Suprapubic skin (tissue), 4 donors: ENCODE results near the gene RETNLB.

GRCh38 chr3:108104262-108104848 lies 13.5 kb upstream of the CD47 start:
- PRO-cap: no peak
- RAMPAGE, long total RNA, 4 experiments: no peak in any of the 4 experiments

- PRO-cap: no peak
- RAMPAGE, long total RNA, 4 experiments: no peak in any of the 4 experiments
Measured at GRCh38 chr3:108757267-108757596, at the start of gene RETNLB. RETNLB (minus strand) TSS chr3:108757410.

DNA sequence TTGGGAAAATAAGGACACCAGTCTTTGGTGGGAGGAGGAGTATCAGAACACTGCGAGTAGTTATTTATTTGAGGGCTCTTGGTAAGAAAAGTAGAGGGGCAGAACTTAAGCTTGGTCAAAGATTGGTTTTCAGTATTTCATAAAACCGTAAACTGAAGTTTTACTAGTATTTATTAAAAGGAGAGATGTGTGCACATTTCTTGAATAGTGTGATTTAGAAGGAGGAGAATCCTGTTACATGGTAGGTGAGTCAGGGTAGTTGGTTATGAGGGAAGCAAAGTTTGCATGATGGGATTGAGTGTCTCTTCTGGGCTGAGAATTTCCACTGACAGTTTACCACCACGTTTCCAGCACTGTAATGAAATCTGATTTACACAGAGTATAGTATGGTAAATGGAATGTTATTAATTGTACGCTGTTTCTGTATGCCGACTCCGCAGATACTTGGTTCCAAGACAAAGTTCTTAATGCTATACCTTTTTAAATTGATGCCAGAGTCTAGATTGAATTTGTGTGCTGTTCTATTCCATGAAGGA lies 1.6 kb downstream of the NECTIN3 start:
- PRO-cap: no peak
- RAMPAGE, long total RNA, 4 experiments: no peak in any of the 4 experiments

DNA sequence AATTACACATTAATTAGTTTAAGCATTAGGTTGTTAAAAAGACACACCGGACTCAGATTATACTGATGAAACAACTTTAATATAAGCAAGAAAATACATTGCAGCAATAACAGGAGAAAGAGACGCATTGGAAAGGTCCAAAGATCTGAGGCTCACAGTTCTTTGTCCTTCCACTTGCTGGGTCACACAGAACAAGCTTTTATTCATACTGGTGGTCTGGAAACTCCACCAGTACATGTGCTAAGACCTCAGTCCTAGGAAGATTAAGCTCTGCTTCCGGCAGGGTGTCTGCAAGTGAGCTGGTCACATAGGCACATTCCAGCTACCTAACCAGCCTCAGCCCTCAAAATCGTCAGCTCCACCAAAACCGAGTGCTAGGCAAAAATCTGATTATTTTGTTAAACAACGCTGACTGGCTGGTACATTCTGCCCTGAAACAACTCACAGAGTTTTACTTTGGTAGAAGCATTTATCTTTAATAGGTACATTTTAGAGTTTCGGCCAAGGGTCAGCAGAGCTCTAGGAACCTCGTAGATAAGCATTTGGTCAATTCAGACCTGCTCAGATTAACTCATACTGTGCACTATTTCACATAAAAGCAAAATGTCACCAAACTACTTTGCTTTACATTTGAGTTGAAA lies 2.2 kb downstream of the ZBED2 start:
- PRO-cap: no peak
- RAMPAGE, long total RNA, 4 experiments: no peak in any of the 4 experiments

DNA sequence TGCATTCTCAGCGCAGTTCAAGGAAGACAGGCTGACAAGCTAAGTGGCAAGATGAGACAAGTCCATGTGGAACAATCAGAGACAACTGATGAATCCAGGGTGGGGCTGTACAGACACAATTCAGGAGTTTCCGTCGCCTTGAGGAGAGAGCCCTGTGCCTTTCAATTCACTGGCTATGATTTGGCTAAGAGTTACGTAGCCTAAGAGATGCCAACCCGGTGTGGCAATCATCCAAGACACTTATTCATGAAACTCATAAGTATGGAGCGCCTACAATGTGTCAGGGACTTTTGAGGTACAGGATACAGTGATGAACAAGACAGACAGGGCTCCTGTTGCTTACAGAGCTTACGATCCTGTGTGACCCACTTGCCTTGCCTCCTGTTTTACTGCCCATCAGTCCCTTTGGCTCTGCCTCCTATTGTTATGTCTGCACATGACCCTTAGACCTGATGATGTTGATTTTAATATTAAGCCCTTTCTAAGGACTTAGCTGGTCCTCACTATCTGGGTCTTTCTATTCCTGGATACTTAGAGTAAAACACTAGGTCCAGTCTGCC lies 15.6 kb upstream of the ZBED2 start:
- PRO-cap: no peak
- RAMPAGE, long total RNA, 4 experiments: no peak in any of the 4 experiments

- PRO-cap: no peak
- RAMPAGE, long total RNA, 4 experiments: no peak in any of the 4 experiments
Measured at GRCh38 chr3:111676186-111676765, 1.8 kb downstream of the PLCXD2 start.

DNA sequence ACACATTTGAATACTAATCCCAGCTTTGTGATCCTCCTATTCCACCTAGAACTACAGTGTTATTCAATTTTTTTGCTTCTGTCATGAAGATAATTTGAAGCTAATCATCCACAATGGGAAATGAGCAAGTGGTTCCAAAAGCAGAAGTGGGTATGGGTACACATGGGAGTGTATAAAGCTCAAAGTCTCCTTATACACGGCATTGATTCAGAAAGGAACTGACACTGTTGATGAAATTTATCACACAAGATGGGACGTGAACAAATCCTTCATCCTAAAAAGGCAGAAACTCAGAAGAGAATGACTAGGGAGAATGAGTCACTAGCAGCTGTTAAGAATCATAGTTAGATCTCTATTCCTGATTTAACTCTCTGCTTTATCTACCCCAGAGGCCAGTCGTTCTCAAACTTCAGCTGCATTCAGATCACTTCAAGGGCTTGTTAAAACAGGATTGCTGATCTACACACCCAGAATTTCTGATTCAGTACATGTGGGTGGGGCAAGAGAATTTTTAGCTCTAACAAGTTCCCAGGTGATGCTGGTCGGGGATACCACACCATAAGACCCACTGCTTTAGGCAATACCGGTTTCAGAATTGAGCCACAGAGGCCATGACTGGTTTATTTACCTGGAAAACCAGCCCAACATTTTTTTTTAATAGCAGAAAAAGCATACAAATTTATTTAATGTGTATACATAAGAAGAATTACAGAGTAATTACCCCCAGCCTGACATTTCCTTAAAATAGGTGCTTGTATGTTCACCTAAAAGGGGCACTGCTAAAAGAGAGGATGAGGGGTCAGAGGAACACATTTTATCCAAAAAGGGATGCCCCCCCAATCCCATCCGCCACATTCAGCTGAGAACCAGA lies 87.0 kb downstream of the PLCXD2 start:
- PRO-cap: no peak
- RAMPAGE, long total RNA, 4 experiments: no peak in any of the 4 experiments

DNA sequence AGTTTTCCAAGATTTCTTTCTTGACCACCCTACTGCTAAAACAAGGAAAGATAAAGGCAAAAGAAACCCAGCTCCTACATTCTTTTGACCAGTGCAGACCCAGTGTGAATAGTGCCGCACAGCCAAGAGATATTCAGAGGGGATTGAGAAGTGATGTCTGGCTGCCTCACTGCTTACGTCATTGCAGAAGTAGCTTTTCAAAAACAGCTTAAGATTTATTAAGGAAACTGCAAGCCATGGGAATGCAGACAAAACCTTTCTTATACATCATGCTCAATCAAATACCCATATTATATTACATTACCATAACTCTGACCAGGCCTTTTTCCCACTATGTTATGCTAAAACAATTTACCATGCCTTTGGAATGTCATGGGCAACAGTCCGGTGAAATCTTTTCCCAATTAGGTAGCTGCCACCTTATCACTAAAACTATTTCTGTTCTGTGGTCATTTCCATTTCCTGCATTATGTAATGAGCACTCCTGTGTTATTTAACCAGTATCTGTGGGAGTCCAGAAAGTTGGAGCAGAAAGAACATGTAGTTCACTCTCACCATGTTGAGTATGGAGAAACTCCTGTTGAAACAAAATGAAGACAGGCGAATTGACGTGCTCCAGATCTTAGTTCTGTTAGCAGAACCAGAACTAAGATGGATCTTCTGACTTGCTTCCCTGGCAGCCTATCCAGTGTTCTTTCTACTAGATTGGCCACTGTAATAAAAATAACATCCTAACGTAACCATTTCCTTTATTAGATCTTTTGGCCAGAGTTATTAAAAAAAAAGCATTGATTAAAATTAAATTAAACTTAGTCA lies 6.1 kb downstream of the PHLDB2 start:
- PRO-cap: no peak
- RAMPAGE, long total RNA, 4 experiments: no peak in any of the 4 experiments

DNA sequence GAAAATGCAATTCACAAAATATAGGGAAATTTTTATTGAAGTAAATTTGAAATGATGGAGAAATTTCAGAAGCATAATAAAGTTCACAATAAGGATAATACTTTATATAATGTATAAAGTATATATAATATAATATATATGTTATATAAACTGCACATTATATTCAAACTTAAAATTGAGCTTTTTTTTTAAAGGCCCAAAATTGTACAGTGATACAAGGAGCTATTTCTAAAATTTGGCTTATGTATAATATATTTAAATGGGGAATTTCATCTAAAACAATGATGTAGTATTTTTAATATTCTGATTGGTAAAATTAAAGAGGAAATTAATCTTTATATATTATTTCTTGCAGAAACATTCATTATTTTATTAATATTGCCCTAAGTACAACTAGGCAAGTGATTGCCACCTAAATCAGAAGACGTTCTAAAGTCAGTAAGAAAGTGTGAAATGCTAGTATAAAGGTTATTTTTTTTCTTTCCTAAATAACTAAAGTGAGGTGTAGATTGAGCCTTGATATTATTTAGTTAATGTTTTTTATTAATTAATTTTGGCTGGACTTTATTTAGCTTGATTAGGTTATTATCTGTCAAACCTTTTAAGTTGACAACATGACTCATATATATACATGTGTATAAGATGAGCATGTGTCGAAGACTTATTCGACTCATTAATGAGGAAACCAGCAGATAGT lies 6.5 kb upstream of the TAGLN3 start:
- PRO-cap: no peak
- RAMPAGE, long total RNA, 4 experiments: no peak in any of the 4 experiments

GRCh38 chr3:112128720-112129647 lies 4.1 kb downstream of the GCSAM start:
- PRO-cap: no peak
- RAMPAGE, long total RNA, 4 experiments: start-site peak on the plus strand in 1 of 4 experiments, at chr3:112128919-112128958 at its widest, 59 reads per replicate

DNA sequence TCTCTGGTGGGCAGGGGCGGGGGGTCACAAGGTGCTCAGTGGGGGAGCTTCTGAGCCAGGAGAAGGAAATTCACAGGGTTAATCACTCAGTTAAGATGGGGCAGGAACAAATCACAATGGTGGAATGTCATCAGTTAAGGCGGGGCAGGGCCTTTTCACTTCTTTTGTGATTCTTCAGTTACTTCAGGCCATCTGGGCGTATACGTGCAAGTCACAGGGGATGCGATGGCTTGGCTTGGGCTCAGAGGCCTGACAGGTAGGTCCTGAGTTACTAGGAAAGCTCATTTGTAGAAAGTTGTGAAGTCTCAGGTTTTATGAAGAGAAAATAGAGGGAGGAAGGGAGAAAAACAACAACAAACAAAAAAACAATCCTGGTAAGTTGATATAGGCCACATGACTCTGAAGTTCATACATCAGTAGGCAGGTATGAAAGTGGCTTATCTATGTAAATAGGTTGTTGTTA lies 67.7 kb downstream of the CD200 start:
- PRO-cap: no peak
- RAMPAGE, long total RNA, 4 experiments: no peak in any of the 4 experiments

DNA sequence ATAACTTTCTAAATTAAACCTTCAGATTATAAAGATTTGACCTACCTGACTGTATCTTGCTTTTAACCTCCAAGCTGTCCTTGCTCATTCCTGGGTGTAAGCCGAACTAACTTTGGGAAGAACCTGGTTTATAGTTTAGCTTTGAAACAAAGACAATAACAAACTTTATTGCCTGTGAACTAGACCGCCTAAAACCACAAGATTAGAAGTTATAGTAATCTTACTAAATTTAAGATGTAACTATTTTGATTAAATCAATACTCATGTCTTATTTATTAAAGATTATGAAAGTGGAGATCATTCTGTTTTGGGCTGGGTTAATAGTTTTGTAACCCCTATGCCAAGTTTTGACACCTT lies 71.3 kb downstream of the CD200 start:
- PRO-cap: no peak
- RAMPAGE, long total RNA, 4 experiments: start-site peak on the minus strand in 2 of 4 experiments, centred at positions 105 to 110 of the sequence, 5 to 16 reads per replicate

GRCh38 chr3:112561057-112561809 lies 529 bp downstream of the ATG3 start:
- PRO-cap: bidirectional peak, plus-strand start at chr3:112561217, minus-strand start at chr3:112561216; bidirectional peak, plus-strand start at chr3:112561709, minus-strand start at chr3:112561605
- RAMPAGE, long total RNA, 4 experiments: start-site peak on the minus strand in 4 of 4 experiments, at chr3:112561625-112561683 at its widest, 161 to 1,805 reads per replicate

DNA sequence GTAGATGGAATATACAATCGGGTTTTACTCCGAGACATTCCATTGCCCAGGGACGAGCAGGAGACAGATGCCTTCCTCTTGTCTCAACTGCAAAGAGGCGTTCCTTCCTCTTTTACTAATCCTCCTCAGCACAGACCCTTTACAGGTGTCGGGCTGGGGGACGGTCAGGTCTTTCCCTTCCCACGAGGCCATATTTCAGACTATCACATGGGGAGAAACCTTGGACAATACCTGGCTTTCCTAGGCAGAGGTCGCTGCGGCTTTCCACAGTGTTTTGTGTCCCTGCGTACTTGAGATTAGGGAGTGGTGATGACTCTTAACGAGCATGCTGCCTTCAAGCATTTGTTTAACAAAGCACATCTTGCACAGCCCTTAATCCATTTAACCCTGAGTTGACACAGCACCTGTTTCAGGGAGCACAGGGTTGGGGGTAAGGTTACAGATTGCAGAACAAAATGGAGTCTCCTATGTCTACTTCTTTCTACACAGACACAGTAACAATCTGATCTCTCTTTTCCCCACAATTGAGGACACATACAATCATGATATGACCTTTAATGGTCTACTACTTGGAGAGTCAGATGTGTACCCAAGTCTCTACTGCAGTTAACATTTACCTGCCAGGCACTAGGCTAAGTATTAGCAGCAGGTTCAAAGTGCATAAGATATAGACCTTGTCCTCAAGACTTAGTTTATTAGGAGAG lies 2.8 kb downstream of the SLC35A5 start:
- PRO-cap: no peak
- RAMPAGE, long total RNA, 4 experiments: no peak in any of the 4 experiments

GRCh38 chr3:113005697-113006735 lies 13.5 kb downstream of the NEPRO start:
- PRO-cap: no peak
- RAMPAGE, long total RNA, 4 experiments: no peak in any of the 4 experiments

DNA sequence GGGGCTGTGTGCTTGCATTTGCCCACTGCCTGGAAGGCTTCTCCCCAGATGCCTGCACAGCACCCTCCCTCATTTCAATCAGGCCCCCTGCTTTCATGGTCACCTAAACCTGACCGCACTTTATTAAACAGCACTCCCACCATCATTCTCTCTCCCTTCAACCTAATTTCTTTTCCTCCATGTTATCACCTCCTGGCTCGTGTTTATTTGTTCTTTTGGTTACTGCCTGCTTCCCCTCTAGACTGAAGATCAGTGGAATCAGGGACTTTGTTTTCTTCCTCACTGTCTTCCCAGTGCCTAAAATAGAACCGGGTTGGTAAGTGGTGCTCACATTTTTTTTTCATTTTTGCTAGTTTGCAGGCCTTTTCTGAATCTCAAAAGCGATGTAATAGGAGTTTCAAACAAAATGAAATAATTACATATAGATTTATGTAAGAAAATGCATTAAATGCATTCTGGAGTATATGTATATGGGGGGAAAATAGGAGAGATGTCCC lies 10.6 kb downstream of the BOC start:
- PRO-cap: no peak
- RAMPAGE, long total RNA, 4 experiments: no peak in any of the 4 experiments

DNA sequence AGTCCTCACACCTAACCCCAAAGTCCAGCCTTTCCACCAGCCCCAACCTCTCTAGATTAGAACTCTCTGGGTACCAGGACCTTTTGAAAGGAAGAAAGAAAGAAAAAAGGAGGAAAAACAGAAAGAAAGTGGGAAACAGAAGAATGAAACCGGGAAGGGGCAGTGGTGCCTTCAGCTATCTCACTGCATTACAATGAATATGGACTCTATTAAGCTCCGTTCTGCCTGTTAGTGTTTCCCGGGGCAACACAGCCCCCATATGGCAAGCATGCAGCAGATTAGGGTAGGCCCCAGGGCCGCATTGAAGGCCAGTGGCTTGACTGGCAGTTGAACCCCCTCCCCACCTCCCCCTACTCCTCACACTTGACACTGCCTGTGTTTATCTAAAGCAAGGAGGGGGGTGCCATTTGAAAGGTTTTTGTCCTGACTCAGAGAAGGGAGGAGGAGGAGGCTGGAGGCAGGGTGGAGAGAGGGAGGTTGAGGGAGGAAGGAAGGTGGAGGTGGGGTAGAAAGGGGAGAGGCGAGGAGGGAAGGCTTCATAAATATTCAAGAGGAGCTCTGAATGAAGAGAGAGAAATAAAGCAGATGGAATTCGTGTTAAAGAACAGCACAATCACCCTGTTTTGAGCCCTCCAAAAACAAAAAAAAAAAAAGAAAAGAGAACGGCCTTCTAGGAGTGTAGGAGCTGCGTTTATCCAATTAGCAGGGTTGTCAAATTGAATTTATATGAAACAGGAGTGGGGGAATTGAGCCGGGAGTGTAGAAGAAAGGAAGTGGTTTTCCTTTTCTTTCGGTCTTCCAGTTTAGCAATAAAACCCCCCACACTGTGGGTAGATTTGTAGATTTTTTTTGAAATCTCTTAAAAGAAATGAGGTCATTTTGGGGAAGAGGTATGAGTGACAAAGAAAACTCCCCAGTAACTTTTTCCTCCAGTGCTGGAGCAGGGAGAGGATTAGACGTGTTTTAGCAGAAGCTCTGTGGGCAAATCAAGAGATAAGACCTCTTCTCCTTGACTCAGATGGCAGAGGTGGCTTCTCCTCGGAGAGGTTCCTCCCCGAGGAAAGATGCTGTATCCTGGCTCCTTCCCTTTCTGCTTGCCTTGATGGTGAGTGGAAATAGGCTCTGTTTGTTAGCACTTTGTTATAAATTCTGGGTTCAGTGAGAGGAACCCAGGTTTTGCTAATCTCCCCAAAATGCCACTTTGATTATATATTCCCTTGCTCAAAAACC lies 30.5 kb downstream of the BOC start:
- PRO-cap: no peak
- RAMPAGE, long total RNA, 4 experiments: no peak in any of the 4 experiments

DNA sequence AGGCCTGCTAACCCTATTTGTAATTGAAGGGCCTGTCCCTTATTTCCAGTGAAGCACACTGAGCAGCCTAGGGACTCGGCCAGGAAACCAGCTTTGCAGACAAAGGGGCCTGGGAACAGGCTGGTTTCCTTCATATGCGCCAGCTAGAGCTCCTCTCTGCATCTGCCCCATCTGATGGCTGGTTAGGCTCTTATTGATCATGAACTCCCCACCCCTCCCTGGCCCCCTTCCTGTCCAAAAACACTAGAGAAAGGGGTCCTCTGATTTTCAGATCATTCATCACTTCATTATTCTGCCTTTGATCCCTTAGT lies 53.0 kb downstream of the BOC start:
- PRO-cap: no peak
- RAMPAGE, long total RNA, 4 experiments: no peak in any of the 4 experiments

DNA sequence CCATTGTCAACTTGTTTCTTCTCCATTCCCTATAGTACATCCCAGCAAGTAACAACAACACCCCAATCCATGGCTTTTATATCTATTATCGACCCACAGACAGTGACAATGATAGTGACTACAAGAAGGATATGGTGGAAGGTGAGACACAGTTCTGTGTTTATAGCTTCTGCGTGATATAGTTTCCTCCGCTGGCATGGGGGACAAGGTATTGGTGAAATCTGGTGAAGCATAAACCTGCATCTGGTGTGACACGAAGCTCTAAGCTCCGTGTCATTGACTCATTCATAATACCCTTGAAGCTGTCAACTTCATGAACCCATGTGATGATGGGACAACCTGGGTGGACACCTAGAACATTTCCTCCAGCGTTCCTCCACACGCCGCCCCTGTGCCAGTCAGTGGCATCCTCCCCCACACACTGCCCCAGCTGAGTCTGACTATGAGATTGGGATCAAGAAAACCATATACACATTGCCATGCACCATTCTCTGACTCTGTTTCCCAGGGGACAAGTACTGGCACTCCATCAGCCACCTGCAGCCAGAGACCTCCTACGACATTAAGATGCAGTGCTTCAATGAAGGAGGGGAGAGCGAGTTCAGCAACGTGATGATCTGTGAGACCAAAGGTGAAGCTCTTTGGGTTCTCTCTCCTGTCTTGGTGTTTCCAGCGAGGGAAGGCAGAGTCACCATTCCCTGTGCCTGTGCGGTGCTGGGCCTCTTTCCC lies 69.3 kb downstream of the BOC start:
- PRO-cap: no peak
- RAMPAGE, long total RNA, 4 experiments: no peak in any of the 4 experiments

GRCh38 chr3:113485140-113485923 lies 29.6 kb downstream of the SPICE1 start:
- PRO-cap: no peak
- RAMPAGE, long total RNA, 4 experiments: no peak in any of the 4 experiments